HEK293 (cell line): Measurements from ENCODE around the genes CLIC5, TFAP2D, IL17A and GSTA2.

DNA sequence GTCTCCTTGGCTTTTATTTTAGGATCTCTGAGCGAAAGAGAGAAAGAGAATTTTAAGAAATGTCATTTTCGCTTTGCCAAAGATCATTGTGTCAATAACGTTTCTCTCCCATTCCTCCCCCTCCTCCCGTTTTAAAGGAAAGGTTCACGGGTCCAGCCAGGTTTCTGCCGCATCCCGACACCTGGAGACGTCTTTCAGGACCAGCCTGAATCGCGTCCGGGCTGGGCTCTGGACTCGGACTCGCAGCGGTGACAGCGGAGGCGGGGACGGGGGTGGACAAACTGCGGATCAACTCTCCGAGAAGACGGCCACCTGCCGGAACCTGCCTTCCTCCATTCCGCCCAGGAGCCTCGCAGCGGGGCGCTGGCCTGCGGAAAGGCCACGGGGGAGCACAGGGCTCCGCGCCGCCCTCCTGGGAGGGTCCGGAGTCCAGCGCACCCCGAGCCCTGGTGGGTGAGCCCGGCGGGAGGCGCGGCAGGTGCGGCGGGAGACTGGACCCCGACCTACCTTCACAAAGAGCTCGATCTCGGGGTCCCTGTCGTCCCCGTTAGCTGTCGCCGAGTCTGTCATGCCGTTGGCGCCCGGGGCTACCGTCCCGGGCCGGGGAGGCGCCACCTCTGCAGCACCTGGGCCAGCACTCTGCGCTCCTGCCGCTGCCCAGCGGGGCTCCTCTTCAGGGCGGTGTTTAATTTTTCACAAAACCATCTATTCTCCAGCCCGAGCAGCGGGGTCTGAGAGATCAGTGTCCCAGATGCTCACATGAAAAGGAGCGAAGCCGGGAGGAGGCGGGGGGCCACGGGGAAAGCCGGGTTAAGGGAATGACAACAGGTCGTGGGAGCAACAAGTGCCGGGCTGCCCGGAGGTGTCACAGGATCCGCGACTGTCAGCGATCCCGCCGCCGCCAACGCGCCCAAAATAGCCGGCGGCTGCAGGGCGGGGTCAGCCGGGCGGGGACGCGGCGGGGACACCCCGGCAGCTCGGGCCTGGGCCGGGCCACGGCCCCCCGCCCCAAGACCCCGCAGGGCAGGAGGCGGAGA is at the start of gene CLIC5:
TSS of gene CLIC5 (minus strand) at position 888 of the 1,037 bp plus-strand sequence.
- PRO-cap = bidirectional peak, plus-strand start at position 913 of the sequence, minus-strand start at position 885 of the sequence
- RRBS, 2 experiments = under 1 to 1% methylated on average over 18 to 25 of the region's 90 CpGs

DNA sequence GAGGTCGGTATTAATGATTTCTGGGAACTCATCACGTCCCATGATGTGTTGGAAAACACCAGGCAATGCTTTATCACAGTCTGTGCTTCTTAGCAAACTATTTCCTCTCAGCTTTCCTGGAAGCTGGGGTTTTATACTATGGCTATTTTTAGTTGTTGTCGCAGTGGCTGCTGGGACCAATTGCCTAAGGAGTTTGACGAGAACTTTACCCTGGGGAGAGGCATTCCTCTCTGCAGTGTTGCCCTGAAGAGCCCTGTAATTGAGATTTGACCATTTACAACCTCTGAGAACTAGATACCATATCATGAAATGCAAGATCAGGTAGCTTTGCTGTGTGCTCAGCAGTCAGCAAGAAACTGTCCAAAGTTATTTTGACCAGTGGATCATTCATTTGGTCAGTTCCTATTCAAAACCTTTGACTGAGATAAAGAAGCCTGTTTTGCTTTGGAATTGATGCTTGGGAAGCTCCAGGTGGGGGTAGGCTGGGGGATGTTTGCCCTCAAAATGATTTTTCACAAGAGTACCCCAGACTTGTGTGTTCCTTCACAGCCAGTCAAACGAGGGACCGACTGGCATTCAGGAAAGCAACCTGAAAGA is 38.0 kb upstream of the CLIC5 start:
- PRO-cap = no peak
- RRBS, 2 experiments = no CpG with 5 or more reads among the region's 6 CpGs

DNA sequence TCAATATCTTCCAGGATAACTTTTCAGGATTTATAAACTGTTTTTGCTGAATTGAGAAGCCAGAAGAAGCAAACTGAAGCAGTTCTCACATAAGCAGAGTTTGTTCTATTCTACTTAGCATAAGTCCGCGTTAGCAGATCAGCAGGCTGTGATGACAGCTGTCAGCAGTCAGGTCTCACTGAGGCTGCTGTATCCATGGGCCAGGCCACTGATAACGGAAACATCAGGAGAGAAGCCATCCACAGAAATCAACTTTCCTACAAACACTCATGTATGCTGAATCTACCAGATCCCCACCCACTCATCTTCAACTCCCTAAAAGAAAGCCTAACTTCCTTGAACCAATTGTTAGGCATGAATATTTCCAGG is 6.8 kb downstream of the RCAN2 start:
- PRO-cap = no peak
- RRBS, 2 experiments = no CpG with 5 or more reads among the region's 3 CpGs

DNA sequence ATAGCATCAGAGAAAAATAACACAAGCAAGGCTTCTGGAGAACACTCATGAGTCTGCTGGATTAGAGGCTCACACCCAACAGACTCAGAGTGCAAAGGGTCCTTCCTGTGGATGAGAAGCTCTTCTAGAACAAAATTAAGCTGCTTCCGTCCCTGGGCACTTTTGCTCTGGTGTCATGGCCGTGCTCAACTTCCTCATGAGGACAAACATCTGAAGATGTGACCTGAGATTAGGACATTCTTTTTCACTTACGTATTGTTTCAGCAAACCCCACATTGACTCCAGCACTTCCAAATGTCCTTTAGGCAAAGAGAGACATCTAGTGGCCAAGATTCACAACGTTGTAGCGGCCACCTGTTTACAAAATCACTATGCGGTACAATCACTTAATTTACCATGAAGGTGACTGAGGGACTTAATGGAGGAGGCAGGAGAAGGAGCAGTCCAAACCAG is 5.3 kb upstream of the ADGRF1 start:
- PRO-cap = unidirectional peak, minus-strand start at position 164 of the sequence
- RRBS, 2 experiments = no CpG with 5 or more reads among the region's 6 CpGs

GRCh38 chr6:47104071-47104303 is 61.9 kb upstream of the ADGRF1 start:
- PRO-cap = no peak
- RRBS, 2 experiments = no CpG with 5 or more reads among the region's 3 CpGs

GRCh38 chr6:47656145-47656584 is 42.2 kb upstream of the ADGRF4 start:
- PRO-cap = no peak
- RRBS, 2 experiments = no CpG with 5 or more reads among the region's 5 CpGs

GRCh38 chr6:49550007-49550245 is 542 bp upstream of the C6orf141 start:
- PRO-cap = no peak
- RRBS, 2 experiments = no CpG with 5 or more reads among the region's 3 CpGs

GRCh38 chr6:50713375-50713677 is at the start of gene TFAP2D:
TSS of gene TFAP2D (plus strand) at chr6:50713526.
- PRO-cap = no peak
- RRBS, 2 experiments = no CpG with 5 or more reads among the region's 3 CpGs

- PRO-cap = no peak
- RRBS, 2 experiments = no CpG with 5 or more reads among the region's 21 CpGs
Observed at GRCh38 chr6:50821315-50822109, 2.8 kb downstream of the TFAP2B start.

DNA sequence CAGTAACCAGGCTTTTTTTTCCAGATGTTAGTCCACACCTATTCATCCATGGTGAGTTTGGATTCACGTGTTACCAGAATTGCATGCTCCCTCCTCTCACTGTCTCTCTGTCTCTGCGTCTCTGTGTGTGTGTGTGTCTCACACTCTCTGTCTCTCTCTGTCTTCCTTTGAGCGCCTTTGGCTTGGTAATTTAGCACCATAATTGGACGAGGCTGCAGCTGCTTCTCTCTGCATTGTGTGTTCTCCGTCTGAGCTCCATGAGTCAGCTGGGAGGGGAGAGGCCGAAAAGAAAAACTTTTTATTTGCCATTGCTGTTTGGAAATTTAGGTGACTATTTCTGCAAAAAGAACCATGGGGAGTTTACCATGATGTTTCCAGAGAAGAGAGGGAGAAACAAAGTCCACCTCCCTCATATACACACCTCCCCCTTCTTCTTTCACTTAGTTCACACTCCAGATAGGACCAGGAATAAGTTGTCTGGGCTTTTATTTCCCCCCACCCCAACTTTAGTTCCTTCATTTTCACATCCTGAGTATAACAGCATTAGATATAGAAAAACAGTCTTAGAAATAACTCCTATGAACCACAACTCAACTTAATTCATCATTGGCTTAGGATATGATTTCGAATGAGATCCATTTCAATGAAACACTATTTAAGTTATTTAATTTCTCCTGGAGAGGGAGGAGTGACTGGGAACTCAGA is 3.6 kb downstream of the TFAP2B start:
- PRO-cap = no peak
- RRBS, 2 experiments = no CpG with 5 or more reads among the region's 7 CpGs

DNA sequence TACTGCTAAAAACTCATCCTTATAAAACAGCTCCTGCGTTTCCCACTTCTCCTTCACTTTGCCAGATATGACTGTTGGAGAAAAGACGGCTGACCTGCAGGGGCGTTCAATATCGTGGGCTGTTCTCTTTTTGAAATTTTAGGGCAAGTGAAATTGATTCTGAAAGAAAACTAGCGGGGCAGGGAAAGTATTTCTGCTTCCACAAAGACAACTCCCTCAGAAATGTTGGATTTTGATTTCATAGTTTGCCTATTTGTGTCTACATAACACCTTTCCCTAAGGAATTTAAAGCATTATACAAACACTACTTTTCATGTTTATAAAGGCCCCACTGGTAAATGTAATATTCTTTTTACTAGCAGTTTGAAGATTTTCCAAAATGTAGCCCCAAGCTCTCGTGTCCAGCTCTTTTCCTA is 206.9 kb downstream of the TFAP2B start:
- PRO-cap = no peak
- RRBS, 2 experiments = no CpG with 5 or more reads among the region's 6 CpGs

GRCh38 chr6:51514228-51514994 is 573.0 kb downstream of the PKHD1 start:
- PRO-cap = no peak
- RRBS, 2 experiments = 7 to 11% methylated on average over 2 to 3 of the region's 7 CpGs

DNA sequence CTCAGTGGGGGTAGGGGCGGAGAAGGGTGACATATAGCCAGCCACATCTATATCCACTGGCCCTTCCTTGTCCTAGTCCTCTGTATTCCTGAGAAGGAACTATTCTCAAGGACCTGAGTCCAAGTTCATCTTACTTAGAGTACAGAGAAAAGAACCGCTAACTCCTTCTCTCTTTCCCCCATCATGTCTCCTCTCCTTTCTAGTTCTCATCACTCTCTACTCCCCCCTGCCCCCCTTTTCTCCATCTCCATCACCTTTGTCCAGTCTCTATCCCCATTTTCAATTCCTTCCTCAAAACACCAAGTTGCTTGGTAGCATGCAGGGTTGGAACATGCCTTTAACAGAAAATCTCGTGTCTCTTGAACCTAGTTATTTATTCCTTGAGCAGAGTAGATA is 729 bp upstream of the IL17A start:
- PRO-cap = no peak
- RRBS, 2 experiments = no CpG with 5 or more reads among the region's 3 CpGs

DNA sequence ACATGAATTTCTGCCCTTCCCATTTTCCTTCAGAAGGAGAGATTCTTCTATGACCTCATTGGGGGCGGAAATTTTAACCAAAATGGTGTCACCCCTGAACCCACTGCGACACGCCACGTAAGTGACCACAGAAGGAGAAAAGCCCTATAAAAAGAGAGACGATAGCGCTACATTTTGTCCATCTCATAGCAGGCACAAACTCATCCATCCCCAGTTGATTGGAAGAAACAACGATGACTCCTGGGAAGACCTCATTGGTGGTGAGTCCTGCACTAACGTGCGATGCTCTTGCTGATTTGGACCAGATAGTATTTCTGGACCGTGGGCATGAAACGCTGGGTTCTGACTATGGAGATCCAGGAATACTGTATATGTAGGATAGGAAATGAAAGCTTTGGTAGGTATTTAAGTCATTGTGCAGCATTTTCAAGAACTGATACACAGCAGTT is at the start of gene IL17A:
TSS of gene IL17A (plus strand) at position 177 of the 449 bp plus-strand sequence.
- PRO-cap = no peak
- RRBS, 2 experiments = no CpG with 5 or more reads among the region's 11 CpGs

DNA sequence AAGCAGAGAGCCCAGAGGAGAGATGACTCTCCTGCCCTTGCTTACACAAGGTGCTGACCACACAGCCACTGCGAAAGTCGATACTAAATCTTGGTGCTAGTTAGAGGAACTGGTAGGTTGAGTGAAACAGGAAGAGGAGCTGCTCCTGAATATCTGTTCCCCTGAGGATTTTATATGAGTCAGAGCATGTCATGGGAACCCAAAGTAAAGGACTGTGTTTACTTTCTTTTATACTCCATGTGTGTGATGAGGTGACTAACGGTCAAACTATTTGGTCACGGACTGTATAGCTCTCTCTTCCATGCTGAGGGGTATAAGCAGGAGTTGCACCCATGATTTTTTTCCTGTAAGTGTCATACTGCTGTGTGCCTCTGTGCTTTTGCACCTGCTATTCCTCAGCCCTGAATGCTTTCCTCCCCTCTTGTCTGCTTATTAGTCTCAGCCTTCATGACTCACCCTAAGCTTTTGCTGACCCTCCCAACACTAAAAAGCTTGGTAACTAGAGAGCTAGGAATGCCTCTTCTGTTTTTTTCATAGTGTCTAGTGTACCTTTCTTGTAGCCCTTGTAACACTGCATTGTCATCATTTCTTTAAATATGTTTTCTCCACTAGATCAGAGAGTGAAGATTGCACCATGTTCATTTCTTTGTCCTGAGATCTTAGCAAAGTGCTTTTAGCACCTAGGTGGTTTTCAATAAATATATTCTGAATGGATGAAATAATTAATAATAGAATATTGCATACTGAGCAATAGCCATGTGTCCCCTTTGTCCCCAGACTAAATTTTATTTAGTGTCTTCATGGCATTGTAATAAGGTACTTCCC is 9.4 kb upstream of the PAQR8 start:
- PRO-cap = no peak
- RRBS, 2 experiments = no CpG with 5 or more reads among the region's 4 CpGs

DNA sequence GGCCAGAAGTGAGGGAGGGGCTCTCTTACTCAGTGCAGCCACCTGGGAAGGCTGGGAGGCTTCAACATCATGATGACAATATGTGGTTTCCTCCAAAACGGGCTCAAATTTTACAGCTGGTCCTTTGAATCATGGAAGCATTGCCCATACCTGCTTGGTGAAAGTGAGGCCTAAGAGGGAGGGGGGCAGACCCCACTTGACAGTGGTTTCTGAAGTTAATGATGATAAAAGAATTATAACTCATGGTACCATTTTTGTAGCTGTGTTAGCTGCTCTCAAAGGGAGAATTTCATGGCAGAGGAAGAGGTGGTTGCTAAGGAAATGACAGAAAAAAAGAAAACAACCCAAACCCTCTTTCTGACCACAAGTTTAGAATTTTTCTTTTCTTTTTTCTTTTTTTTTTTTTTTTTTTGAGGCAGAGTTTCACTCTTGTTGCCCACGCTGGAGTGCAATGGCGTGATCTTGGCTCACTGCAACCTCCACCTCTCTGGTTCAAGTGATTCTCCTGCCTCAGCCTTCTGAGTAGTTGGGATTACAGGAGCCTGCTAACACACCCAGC is 22.3 kb upstream of the EFHC1 start:
- PRO-cap = no peak
- RRBS, 2 experiments = no CpG with 5 or more reads among the region's 3 CpGs

DNA sequence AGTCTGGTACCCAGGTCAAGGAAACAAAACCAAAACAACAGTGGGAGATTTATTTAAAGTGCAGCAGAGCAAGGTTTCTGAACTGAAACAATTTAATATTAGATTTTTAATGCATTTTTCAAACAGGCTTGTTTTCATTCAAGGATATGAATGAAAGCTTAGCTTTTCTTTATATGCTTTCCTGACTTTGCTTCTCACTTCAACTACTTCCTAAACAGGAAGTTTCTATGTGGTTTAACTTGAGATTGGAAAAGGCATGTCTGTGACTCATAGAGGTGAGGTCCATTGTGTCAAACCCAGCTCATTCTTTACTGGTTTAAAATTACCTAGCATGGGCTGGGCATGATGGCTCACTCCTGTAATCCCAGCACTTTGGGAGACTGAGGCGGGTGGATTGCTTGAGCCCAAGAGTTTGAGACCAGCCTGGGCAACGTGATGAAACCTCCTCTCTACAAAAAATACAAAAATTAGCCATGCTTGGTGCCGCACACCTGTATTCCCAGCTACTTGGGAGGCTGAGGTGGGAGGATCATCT is 34.4 kb downstream of the EFHC1 start:
- PRO-cap = no peak
- RRBS, 2 experiments = no CpG with 5 or more reads among the region's 3 CpGs

DNA sequence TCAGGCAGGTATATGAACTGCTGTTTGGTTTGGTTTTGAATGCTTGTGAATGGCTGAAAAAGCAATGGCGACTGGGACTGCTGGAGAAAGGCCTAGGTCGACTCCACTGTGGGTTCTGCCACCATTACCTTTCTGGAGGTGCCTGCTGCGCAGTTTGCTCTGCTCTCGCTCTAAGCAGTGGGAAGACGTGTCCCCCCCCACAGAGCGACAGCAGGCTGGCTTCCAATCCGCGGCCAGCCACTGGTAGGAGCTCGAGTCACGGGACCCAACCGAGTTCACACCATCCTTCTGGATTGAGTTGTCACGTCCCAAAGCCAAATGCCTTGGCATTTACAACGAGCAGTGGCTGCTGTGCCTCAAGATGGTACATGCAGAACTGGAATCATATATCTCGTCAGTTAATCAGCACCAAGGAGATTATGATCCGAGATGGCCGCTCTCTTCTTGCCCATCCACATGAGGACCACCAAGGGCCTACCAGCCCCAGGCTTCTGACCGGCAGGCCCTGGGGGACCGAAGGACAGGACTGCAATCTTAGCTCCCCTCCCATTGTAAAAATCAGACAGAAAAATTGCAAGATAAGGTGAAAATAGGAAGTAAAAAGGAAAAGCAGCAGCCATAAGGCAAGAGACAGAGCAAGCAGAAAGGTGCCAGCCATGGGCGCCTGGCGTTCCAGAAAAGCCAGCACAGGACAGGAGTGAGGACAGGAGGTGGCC is 74.5 kb downstream of the TRAM2 start:
- PRO-cap = no peak
- RRBS, 2 experiments = no CpG with 5 or more reads among the region's 20 CpGs

DNA sequence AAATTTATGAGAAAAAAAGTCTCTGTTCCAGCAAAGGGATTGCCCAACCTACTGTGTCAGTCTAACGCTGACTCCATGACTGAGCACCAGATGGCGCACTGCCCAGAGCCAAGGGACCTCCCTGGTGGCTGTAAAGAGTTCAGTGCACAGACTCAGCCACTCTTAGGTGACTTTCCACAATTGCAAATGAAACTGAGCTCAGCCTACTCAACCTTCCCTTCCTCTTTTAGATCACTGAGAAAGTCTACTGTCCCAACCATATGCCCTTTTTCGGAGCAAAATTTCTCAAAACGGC is 38.8 kb downstream of the GSTA2 start:
- PRO-cap = no peak
- RRBS, 2 experiments = no CpG with 5 or more reads among the region's 4 CpGs

DNA sequence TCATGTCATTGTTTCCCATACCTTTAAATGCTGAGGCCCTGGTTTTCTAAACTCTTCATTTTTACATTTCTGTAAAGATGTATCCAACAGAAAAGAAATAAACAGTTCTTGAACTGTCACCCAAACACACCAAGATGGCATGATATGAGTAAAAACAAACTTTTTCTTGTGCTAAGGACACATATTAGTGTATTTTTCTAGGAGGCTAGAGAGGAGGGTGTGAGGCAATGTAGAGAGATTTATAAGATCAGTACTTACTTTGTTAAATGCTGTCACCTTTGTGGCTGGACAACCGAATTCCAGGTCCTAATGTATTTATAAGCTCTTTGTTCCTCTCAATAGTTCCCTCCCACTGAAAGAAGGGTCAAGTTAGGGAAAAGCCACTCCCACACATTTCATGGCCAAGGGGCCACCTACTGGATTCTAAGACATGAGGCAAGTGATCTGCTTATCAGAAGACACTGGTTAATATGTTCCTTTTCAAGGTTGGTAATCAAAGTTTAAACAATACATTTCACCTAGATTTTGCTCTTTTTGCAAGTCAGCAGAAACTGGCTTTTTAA is at the start of gene GSTA2:
TSS of gene GSTA2 (minus strand) at position 290 of the 563 bp plus-strand sequence.
- PRO-cap = no peak
- RRBS, 2 experiments = no CpG with 5 or more reads among the region's 1 CpG